Ishikawa (cell line): ENCODE measurements around a stretch of chr22.

DNA sequence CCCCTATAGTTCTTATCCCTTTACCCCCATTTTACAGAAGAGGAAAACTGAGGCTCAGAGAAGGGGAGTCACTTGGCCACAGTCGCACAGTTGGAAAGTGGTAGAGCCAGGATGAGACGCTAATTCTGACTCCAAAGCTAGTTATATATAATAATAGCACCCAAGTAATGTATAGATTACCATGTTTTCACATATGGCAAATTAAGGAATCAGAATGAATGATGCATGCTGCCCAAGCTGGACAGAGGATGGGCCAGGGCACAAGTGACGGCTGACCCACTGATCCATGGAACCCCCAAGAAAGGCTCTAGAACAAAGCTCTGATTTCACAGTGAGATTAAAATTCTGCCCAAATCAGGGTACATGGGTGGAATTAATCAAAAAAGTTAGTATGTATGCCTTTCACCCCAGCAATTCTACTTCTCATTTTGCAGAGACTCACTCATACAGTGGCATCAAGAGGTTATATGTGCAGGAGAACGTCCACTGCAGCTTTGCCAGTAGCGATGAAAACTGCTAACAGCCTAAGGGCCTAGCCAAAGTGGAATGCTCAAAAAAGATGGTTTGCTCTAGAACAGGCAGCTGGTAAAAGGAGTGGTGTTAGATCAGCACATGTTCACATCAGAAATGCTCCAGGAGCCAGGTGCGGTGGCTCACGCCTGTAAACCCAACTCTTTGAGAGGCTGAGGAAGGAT is 10.0 kb upstream of the TFIP11 start:
- RRBS, result no CpG with 5 or more reads among the region's 7 CpGs

GRCh38 chr22:26527071-26527531 is 14.8 kb upstream of the TFIP11 start:
- RRBS, result no CpG with 5 or more reads among the region's 3 CpGs

DNA sequence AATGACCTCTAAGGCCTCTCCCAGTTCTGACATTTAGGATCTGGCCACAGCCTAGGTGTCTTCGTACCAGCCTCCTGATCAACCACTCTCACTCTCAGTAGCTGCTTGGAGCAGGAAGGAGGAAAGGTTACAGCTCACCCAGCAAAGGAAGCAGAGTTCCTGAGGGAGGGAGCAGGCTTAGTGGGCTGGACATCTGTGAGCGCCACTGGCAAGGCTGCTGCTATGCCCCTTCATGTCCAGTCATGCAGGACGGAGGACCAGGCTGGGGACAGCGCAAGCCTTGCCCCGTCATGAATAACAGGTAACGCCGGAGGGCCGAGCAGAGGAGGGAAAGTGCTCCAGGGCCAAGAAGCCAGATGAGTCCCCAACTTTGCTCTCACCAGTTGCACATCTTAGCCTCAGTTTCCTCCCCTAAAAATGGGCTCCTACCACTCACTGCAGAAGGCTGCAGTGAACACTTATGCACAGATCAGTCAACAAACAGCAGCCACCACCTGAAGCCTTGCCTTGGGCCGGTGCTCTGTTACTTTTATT is 25.7 kb downstream of the TPST2 start:
- RRBS, result no CpG with 5 or more reads among the region's 9 CpGs

GRCh38 chr22:26656984-26658197 is 35.6 kb downstream of the CRYBA4 start:
- RRBS, result 29% methylated on average over 21 of the region's 76 CpGs

DNA sequence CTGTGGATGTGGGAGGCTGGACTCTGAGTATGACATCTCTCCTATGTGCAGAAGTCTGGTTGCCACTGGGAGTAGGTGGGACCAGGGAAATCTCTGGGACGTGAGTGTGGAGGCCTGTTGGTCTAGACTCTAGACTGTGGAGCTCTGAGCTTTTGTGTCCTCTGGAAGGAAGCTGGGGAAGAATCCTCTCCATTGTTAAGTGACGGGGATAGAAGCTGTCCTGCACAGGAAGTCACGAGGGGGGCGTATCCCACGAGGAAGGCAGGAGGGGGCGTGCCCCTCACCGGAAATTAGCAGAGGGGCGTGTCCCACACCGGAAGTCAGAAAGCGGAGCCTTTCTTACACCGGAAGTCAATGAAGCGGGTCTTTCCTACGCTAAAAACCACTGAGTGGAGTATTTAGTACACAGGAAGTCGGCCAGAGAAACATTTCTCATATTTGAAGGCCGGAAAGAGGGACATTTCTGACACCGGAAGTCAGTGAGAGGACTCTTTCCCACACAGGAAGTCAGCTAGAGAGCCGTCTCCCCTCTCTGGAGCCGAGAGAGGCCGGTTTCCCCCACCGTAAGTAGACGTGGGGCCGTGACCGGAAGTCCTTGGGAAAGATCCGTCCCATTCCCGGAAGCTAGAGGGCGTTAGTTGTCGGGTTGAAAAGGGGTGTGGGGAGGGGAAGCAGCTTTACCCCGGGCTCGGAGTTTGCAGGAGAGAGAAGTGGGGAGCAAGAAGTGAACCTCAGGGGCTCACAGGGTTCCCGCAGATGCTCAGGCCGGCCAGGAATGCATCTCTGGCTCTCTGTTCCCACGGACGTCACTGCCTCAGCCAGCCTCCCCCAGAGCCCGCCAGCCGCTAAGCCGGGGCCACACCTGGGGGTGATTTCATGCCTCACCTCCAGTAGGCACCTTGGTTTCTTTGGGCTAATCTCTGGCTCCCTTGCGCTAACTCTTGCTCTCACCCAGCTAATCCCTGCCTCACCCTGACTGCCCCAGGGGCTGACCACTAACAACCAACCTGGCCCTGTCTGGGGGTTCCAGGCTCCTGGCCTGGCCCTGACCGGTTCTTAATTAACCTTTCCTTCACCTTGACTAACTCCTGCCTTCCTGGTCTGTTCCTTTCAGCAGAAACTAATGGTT is 51.0 kb downstream of the CRYBA4 start:
- RRBS, result 3% methylated on average over 20 of the region's 38 CpGs

- RRBS, result no CpG with 5 or more reads among the region's 18 CpGs
Measured at GRCh38 chr22:26742351-26742949, 120.7 kb downstream of the CRYBA4 start.

GRCh38 chr22:26892357-26893298 is 270.9 kb downstream of the CRYBA4 start:
- RRBS, result no CpG with 5 or more reads among the region's 21 CpGs

DNA sequence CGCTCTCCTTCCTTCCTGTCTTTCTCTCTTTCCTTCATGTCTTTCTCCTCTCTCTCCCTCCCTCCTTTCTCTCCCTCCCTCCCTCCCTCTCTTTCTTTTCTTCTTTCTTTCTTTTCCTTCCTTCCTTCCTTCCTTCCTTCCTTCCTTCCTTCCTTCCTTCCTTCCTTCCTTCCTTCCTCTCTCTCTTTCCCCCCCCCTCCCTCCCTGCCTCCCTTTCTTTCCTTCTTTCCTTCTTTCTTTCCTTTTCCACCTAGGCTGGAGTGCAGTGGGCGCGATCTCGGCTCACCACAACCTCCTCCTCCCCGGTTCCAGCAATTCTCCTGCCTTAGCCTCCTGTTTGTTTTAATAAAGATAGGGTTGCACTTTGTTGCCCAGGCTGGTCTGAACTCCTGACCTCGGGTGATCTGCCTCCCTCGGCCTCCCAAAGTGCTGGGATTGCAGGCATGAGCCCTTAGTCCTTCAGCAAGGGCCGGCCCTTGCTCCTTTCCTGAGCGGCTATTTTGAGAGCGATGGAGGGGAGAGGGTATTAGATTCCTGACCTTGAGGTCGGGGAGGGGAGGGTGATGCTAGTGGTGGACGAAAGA is 280.9 kb downstream of the CRYBA4 start:
- RRBS, result no CpG with 5 or more reads among the region's 12 CpGs

- RRBS, result no CpG with 5 or more reads among the region's 2 CpGs
Measured at GRCh38 chr22:27076257-27076499, 454.4 kb downstream of the CRYBA4 start.

DNA sequence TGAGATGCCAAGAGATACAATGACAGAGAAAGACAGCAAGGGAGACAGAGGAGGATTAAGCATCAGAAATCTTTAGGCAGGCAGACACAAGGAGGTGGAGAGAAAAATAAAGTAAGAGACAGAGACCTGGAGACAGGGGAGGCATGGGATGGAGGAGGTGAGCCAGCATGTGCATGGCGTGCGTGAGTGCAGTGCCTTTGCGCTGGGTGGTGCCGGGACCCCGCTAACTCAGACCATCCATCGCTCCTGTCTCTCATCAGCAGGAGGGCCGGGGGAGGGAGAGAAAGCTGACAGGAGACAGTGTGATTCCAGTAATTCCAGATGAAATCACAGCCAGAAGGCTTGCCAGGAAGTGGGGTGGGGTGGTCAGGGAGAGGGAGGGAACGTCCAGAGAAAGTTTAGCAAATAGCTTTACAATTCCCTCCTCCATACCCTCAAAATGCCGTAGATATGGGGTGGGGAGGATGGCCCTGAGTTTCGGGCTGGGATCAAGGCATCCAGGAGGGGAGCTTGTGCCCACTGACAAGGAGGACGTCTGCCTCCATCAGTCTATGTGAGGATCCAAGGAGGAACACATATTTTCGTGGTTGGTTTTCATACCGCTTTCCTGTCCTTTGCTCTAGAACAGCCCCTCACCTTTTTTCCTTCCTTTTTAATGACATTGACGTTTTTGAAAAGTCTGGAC is 577.0 kb downstream of the MN1 start:
- RRBS, result 21% methylated on average over 4 of the region's 14 CpGs

- RRBS, result no CpG with 5 or more reads among the region's 5 CpGs
Measured at GRCh38 chr22:27638017-27638428, 163.5 kb downstream of the MN1 start.

DNA sequence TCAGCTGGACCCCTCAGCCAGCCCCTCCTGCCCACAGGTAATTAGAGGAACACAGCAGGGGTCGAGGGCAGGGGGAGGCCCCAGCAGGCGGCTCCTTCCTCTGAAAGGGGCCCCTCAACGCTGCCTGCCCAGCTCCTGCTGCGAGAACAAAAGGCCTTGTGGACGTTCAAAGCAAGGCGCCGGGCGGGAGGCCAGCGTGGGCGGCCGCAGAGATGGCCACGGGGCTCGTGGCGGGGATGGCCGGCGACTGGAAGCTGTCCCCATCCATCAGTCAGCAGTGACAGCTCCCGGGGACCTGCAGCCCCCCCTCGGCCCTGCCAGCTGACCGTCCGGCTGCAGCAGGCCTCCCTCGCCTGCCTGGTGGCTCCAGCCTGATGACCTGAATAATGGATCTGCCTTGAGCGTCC is 159.4 kb downstream of the MN1 start:
- RRBS, result 19% methylated on average over 14 of the region's 22 CpGs

- RRBS, result 7% methylated on average over 2 of the region's 4 CpGs
Measured at GRCh38 chr22:27752727-27753231, 48.8 kb downstream of the MN1 start.

DNA sequence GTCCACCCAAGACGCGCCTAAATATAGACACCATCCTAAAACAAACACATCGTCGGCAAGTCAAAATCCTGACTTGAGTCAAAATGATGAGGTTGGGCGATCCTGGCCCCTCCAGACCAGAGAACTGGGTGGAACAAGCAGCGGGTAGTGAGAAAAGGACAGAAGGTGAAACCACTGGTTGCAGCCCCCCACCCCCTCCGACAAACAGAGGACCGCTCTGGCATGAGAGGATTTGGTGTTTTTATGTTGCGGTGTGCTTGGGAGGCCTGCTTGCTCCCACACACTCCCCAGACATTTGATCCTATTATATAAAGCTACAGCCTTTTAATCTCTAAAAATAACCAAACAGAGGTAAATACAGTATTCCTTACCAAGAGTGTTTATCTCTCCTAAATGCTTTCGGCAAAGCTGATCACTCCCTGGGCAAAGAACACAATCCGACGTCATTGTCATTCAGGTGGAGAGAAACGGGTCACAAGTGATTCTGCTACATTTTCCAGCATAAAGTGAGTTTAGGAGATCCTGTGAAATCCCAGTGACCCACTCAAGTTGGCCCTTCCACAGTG is 10.1 kb downstream of the MN1 start:
- RRBS, result no CpG with 5 or more reads among the region's 13 CpGs

DNA sequence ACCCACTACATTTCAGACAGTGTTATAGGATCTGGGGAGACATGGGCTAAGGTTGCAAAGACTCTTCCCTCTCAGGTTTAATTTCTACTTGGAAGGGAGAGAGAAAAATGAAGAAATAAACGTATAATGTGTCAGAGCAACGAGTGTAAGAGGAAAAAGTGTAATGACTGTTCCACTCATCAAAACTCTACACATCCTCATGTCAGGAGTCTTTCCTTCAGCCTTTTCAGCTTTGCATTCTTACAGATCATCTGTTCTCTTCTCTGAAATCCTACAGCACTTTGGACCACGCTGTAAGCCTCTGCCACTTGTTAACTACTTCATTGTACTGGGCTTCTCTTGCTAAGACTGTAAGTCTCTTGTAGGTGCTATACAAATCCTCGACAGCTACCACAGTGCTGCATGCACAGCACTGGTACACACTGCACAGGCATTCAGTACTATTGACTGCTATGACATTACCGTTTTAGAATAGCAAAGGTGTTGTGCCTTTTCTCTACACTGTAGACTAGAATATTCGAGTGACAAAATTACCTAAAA is 29.6 kb downstream of the PITPNB start:
- RRBS, result no CpG with 5 or more reads among the region's 6 CpGs

DNA sequence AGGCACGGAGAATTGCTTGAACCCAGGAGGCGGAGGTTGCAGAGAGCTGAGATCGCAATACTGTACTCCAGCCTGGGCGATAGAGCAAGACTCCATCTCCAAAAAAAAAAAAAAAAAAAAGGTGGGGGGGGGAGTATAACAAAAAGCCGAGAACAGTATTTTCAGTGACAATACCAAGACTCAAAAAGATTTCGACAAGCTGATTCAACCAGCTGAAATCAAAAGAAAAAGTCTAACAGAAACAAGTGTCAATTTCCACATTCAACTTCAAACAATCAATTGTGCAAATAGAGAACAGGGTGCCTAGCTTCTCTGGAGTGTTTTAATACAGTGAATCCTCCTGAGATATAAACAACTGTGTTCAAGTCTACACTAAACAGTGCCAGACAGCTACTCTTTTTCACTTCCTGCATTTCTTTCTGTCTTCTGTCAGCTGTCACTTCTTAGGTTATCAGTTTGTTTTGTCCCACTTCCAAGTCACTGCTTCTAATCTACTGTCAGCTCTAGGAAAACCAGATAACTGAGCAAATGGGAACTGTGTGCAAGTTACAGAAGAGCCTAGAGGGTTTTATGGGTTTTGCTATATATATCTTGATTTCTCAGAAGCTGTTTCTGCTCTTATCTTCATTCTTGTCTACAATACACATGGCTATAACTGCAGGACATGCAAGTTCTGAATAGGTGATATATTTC is 6.0 kb downstream of the PITPNB start:
- RRBS, result no CpG with 5 or more reads among the region's 6 CpGs

GRCh38 chr22:27962759-27963159 is 43.7 kb upstream of the PITPNB start:
- RRBS, result no CpG with 5 or more reads among the region's 5 CpGs

DNA sequence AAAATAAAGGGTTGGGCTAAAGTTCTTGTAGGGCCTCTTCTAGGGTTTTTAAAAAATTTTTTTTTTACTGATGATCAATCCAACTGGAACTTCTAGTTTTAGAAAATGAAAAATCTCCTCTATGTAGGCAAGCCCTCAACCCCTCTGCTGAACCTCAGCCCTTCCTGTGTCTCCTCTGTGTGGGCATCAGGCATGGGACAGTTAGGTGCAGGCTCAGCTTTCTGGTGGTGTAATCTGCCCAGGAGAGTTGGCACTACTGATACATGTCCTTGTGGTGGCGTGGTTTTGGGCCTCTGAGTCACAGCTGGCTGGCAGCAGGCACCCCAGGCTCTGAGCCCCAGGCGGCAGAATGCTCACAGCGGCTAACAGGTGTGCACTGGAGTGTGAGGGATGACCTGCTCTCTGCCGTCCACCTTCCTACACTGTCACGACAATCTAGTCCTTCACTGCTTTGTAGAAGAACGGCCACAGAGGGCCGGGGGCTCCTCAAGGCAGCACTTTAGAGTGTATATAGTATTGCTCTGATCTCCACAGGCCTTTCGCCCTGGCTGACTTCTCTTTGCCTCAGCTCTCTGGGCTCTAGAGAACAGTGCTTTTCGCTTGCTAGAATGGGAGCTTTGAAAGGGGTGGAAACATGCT is 100.3 kb upstream of the PITPNB start:
- RRBS, result no CpG with 5 or more reads among the region's 9 CpGs

DNA sequence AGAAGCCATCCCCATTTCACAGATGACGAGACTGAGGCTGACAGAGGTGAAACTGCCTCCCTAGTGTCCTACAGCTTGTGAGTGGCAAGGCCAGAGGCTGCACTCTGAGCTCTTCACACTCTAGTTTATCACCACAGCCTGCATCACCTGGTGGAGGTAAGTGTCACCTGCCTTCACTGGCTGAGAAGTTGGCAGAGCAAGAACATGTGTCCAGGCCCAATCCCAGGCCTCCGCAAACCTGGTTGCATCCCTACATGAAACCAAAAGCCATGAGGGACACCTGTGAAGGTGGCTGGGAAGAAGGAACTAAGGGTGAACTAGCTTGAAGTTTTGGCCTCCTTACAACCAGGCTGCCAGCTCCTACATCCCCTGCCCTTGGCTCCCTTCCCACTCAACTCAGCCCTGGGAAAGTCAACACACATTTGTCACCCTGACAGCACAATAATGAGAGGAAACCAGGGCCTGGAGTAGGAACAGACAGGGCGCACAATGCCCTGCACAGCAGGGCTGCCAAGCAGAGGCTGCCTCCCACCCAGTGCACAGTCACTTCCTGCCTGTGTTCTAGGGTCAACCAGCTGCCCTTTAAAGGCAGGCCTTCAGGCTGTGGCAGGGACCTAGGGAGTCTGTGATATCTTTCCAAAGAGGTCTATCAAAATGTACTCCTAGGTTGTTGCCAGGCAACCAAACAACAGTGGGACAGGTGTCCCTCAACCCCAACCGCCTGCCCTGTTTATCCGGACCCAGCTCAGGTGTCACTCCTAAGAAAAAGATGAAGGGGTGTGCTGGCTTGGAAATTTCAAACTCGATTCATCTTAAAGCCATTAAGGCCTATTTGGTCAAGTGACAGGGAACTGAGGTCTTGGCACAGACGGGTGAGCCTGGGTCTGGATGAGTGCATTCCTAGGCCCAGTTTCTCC is 110.1 kb upstream of the PITPNB start:
- RRBS, result no CpG with 5 or more reads among the region's 7 CpGs

DNA sequence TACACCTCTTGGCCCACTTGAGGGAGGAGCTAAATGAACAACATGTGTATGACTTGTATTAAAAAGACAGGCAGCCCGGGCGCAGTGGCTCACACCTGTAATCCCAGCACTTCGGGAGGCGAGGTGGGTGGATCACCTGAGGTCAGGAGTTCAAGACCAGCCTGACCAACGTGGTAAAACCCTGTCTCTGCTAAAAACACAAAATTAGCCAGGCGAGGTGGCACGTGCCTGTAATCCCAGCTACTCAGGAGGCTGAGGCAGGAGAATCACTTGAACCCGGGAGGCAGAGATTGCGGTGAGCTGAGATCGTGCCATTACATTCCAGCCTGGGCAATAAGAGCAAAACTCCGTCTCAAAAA is 336.3 kb upstream of the PITPNB start:
- RRBS, result no CpG with 5 or more reads among the region's 11 CpGs